Bronchial lymph node (tissue), 1 donor: ENCODE results near the gene GRHL3.

DNA sequence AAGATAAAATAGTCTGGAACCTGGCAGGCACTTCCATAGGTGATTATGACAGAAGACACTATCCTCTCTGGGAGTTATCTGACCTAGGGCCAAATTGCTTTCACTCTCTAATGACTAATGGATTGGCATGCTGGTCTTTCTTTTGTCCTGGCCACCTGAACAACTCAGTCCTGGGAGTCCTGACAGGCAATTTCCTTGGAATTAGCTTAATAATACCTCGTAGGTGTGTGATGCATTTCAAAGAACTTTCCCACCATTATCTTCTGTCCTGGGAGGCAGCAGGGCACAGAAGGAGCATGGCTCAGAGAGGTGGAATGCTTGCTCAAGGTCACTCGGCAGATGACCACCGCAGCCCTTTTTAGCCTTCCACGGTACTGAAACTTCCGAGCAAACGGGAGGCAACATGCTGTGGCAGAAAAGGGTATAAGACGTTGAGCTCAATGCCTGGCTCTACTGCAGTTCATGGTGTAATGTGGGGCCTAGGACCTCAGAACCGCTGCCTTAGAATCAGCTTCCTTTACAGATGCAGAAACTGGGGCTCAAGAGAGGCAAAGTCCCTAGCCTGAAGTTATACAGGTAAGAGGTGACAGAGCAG, 3.3 kb downstream of the ID3 start:
- PRO-cap, result bidirectional peak, plus-strand start at position 110 of the sequence, minus-strand start at position 50 of the sequence

DNA sequence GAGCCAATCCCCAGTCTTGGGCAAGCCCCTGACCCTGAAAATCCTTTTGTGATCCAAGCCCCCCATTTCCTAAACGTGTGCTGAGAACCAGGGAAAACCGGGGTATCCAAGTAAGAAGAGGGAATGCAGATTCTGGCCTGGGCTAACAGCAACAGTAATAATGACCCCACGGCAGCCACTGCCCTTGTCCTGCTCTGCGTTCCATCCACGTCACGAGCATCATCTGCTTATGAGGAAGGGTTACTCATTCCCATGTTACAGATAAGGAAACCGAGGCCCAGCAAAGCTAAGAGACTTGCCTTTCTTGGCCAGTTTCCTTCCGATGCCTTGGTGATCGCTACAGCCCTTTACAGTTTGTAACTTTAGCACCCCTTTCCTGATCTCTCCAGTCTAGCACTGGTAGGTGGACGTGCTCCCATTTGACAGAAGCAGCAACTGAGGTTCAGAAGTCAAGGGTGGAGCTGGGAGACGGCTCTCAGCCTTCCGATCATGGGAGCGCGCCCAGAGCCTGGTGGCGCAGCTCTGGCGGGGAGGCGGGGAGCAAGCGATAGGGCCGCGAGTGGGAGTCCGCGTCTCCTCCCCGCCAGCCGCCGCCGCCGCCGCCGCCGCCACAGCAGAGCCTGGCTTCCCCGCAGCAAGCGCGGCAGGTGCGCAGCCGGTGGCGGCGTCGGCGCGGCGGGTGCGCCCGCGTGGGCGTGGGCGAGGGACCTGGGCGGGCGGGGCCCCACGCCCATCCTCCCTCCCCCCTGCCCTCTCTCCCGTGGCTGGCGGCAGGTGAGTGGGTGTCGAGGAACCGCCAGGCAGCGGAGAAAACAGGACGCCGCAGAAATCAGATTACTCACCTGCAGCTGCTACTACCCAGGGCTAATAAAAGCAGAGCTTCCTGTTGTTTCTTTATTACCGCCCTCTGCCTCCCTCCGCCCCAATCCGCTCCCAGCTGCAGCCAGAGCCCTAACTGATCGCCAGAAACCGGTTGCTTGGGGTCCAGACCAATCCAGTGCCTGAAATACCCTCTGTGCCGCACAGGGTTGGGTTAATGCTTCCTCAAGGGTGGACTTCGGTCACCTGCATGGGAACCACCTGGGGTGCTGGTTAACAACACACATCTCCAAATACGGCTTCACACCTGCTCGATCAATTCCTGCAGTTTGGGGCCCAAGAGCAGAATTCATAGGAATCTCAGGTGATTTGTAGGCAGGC, 60.1 kb upstream of the ID3 start:
- PRO-cap, result bidirectional peak, plus-strand start at position 803 of the sequence, minus-strand start at position 840 of the sequence; bidirectional peak, plus-strand start at position 965 of the sequence, minus-strand start at position 869 of the sequence

GRCh38 chr1:23651048-23651524, 40.5 kb upstream of the RPL11 start:
- PRO-cap, result no peak

GRCh38 chr1:23698562-23699071, 7.0 kb downstream of the RPL11 start:
- PRO-cap, result no peak

DNA sequence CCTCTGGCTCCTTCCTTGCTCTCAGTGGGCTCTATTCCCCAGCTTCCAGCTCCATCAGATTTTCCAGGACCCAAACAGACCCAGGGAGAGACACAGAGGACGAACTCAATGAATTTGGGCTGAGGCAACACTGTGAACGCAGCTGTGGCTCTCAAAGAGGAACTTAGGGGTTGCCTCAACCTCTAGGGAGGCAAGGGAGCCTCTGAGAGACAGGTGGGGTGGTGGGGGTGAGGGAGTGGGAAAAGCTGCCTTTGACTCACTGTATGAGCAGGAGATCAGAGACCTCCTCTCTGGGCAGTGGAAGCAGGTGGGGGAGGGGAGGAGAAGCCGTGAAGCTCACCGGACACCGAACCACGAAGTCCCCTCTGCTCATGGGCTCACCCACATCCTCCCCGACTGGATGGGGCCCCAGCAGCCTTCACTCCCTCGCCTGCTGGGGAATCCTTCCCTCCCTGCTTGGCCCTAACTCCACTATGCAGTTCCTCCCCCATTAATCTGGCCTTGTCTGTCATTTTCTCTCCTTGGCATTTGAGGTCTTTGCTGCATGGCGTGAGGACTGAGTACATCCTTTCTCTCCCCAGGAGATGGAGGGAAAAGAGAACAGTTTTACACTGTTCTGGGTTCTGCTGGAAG, 4.3 kb downstream of the CNR2 start:
- PRO-cap, result no peak

DNA sequence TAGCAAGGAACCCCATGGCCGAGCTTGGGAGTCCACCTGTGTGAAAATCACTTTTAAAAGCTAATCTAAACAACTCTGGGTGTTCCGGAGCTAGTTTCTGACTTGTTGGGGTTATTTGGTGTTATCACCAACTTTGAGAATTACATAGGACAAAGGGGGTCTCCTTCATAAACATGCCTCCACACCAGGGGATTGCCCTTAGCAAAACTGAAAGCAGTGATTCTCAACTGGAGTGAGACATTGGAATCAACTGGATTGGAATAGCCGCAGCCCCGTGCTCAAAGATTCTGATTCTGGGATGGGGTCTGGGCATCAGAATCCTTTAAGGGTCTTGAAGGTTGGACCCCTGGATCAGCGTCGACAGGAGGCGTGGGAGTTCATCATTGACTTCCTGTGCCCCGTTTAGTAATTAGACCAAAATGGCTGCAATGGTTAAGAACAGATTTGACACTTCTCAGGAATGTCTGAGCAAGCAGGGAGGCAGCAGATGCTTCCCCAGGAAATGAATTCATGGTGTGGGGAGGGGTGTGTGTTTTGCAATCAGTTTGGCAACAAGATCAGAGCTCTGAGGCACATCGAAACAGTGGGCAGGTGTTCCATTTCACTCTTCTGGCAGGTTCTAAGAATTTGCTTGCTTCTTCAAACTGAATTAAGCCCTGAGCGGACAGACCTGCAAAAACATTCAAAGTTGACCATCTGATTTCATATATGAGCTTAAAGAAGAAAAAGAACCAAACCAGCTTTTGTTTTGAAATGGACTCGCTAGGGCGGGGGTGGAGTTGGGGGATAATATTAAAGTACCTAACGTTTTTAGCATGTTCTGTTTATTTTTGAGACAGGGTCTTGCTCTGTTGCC, 4.6 kb upstream of the PNRC2 start:
- PRO-cap, result bidirectional peak, plus-strand start at position 573 of the sequence, minus-strand start at position 510 of the sequence

- PRO-cap, result unidirectional peak, plus-strand start at chr1:23958285
These were observed 1.5 kb upstream of the PNRC2 start for GRCh38 chr1:23957943-23958694.

GRCh38 chr1:23963422-23964213, 4.0 kb downstream of the PNRC2 start:
- PRO-cap, result no peak

- PRO-cap, result no peak
These were observed 7.2 kb downstream of the PNRC2 start for GRCh38 chr1:23966506-23967587.

DNA sequence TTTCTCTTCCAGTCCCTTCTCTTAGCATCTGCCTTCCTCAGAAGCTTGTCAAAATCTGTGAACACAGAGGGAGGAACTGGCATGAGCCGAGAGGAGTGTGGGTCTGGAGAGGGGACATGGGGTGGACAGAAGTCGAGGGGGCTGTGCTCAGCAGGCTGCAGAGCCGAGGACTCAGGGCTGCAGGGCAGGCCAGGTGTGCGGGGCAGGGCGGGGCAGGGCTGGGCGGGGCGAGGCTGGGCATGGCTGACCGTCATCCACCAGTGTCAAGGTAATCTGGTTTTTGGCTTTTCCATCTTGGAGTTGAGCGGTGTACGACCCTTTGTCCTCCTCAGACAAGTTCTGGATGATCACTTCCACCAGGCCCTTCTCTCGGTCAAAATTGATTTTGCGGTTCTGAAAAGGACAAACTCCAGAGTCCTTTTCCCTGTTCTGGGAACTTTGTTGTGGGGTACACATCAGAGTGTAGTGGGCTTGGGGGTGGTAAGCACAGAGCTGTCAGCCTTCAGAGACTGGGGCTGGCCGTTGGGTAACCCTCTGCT, 43.9 kb downstream of the MYOM3 start:
- PRO-cap, result no peak

DNA sequence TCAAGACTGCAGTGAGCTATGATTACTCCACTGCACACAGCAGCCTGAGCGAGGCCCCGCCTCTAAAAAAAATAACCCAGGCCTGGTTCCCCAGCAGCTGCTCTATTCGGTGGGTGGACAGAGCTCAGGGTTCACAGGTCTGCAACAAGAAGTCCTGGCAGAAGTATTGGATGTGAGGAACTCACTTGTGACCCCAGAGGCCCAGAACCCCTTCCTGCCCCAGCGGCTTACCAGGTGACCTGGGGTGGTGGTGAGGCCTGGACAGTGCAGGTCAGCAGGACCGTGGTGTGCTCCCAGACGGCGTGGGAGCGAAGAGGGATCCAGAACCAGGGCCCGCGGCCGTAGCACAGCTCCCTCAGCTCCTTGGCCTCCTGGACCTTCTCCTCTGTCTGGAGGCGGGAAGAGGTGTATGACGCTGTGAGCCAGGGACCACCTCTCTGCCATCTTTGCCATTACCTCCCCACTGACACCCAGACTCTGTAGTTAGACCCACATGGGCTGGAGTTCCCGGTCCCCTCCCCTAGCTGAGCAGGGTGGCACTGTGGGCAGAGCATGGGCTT, 6.2 kb downstream of the MYOM3 start:
- PRO-cap, result no peak

DNA sequence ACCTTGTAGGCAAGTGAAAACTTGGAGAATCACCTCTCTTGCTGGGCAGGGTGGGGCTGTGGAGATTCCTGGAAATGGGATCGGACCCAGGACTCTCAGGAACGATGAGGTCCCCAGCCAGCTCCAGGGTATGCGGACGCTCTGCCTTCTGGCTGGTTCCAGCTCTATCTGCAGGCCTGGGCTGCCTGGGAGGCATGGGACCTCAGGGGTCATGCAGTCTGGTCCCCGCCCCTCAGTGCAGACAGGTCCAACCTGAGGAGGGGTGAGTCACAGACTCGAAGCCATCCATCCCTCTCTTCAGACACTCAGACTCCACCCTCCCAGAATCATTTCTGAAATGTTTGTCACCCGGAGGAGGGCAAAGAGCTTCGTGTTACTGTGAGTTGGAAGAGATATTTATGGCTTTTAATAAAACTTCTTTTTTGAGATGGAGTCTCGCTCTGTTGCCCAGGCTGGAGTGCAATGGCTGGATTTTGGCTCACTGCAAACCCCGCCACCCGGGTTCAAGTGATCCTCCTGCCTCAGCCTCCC, 5.8 kb upstream of the MYOM3 start:
- PRO-cap, result no peak

DNA sequence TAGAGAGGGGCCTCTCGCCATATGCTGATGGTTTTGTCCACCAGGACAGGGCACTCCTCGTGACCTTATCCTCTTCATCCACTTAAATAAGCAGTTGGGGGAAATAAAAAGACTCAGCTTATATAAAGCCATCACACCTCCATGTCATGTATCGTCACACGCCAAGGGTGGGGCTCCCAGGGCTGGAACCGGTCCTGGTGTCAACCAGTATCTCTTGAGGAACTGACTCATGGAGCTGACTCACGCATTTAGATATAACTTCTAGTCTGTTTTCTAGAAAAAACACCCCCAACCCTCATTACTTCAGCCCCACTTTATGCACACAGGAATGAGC, 6.8 kb upstream of the IL22RA1 start:
- PRO-cap, result no peak

GRCh38 chr1:24318194-24318619, 950 bp upstream of the GRHL3 start:
- PRO-cap, result no peak

GRCh38 chr1:24319016-24320211, at the start of gene GRHL3:
GRHL3 (plus strand) TSS chr1:24319357.
- PRO-cap, result no peak

DNA sequence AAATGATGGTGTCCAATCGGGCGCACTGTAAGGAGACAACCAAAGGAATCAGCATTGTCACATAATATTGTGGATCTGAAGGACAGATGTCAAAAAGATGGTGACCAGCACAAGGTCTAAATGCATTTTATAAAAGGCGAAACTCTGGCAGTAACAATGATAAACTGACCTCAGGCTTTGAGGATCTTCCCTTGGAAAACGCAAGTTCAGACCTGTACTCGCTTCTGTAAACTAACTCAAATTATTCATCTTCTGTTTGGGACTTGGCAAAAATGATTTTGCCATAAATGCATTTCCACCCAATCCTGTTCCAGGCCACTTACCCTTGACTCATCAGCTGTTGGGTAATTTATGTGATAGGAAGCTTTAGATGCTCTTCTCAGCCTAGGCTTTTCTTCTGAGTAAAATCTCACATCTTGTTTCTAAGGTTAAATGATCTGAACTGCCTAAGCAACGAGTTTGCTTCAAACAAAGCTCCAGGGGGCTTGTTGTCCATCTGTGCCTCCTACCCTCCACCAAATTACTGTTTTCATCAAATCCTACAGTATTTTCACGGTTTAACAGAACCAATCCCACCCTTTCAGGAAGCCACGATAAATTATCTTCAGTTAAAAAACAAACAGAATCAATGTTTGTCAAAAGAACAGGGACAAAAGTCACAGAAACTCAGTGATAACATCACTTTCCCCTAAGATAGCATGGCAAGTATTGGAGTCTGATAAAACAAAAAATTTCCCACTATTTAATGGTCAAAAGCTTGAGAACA, 33.6 kb downstream of the STPG1 start:
- PRO-cap, result no peak

GRCh38 chr1:24531138-24531693, 24.7 kb upstream of the NCMAP start:
- PRO-cap, result unidirectional peak, minus-strand start at chr1:24531434

- PRO-cap, result bidirectional peak, plus-strand start at chr1:24695654, minus-strand start at chr1:24695608
These were observed 49.9 kb upstream of the CLIC4 start for GRCh38 chr1:24695296-24695853.

DNA sequence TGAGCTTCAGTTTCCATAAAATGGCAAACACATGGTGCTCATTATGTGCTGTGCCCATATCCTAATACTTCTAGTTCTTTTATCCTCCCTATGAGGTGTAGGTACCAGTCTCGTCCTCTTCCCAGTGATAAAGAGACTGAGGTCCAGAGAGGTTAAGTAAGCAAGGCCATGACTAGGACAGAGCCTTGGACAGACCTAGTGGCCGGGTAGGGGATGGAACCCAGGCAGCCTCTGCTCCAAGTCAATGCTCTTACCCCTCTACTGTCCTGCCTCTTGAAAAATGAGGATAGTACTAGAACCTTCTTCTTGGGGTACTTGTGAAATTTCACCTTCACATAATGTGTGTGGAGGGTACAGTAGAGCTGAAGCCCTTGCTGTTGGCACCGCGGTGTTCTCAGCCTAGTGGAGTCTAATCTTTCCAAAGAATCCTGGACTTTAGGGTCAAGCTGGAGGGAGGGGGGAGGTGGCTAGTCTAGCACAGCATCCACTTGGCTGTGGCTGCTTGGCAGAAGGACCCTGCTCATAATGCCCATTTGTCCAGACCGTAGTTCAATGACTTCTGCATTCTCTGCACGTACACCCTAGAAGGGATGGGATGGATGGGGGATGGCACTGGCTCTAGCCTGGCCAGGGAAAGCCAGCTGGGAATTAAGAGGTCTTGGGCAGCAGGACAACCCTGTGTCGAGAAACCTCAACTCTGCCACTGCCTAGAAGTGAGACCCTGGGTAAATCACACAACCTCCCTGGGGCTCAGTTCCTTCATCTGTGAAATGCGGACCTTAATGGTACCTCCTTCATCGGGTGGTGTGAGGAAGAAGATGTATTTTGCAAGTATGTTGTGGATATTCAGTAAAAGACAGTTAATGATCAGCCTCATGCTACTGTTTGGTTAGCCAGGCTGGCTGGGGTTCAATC, 27.4 kb upstream of the CLIC4 start:
- PRO-cap, result no peak

GRCh38 chr1:24893529-24893983, 36.5 kb downstream of the RUNX3 start:
- PRO-cap, result no peak